B cell (primary cell): ENCODE measurements around a stretch of chr6.

DNA sequence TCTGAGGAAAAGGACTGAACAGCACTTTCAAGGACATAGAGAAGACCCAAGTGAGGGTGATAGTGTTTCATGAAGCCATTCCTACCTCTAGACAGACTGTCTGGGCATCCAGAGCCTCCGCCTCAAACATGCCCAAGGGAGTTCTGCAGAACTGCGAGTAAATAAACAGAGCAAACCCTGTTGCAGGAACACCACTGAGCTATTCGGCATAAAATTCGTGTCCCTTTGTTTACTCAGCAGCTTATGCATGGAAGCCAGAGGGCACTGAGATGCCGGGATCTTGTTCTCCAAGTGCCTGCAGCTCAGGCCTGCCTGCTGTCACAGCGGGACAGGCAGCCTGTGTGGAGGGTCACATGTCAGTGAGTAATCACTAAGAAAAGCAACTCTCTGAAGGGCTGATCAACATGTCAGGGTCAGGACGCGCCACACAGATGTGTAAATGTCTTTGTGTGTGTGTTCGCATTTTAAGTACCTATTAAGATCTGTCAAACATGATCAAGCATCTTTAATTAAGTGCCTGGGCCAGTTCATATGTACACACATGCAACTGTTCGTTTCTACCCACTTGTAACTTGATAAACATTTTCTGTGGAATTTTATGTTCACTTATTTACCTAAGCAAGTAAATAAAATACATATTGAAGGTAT, 164.8 kb upstream of the HEY2 start:
- PRO-cap = no peak
- CAGE, long polyA plus RNA = no peak

- PRO-cap = no peak
- CAGE, long polyA plus RNA = no peak
Observed at GRCh38 chr6:125600302-125600653, 149.2 kb upstream of the HEY2 start.

- PRO-cap = no peak
- CAGE, long polyA plus RNA = no peak
Observed at GRCh38 chr6:125639624-125640160, 109.7 kb upstream of the HEY2 start.

DNA sequence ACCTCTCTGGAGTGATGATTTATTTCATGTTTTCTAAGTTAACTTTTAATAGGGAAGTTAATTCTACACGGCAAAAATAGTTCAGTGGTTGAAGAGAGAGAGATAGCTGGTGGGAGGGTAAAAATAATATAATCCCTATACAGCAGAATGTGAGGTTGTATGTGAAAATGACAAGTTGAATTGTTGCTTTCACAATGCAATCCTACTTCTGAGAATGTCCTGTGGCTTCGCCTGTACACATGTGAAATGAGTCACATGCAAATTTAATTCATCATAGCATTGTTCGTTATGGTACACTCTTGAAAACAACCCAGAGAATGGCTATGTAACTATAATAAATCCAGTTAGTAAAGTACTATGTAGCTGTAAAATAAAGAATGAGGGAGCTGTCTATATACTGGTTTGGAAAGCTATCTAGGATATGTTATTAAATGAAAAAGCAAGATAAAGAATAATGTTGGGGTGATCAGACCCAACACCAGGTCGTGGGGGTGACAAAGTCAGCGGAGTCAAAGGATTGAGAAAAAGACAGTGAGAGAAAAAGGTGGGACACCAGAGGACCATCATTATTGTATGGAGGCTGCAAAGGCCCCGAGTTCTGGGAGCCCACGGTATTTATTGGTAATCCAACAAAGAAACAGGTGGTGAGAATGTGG, 45.9 kb upstream of the HINT3 start:
- PRO-cap = no peak
- CAGE, long polyA plus RNA = no peak

DNA sequence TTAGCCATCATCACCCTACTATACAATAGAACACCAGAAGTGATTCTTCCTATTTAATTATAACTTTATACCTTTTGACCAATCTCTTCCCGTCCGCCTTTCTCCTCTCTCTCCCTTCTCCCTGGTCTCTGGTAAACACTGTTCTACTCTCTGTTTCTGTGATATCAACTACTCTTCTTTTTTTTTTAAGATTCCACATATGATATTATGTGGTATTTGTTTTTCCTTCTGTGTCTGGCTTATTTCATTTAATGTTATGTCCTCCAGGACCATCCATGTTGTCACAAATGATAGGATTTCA, 19.9 kb upstream of the CENPW start:
- PRO-cap = no peak
- CAGE, long polyA plus RNA = no peak

GRCh38 chr6:127380444-127380793, 37.0 kb upstream of the ECHDC1 start:
- PRO-cap = no peak
- CAGE, long polyA plus RNA = no peak

DNA sequence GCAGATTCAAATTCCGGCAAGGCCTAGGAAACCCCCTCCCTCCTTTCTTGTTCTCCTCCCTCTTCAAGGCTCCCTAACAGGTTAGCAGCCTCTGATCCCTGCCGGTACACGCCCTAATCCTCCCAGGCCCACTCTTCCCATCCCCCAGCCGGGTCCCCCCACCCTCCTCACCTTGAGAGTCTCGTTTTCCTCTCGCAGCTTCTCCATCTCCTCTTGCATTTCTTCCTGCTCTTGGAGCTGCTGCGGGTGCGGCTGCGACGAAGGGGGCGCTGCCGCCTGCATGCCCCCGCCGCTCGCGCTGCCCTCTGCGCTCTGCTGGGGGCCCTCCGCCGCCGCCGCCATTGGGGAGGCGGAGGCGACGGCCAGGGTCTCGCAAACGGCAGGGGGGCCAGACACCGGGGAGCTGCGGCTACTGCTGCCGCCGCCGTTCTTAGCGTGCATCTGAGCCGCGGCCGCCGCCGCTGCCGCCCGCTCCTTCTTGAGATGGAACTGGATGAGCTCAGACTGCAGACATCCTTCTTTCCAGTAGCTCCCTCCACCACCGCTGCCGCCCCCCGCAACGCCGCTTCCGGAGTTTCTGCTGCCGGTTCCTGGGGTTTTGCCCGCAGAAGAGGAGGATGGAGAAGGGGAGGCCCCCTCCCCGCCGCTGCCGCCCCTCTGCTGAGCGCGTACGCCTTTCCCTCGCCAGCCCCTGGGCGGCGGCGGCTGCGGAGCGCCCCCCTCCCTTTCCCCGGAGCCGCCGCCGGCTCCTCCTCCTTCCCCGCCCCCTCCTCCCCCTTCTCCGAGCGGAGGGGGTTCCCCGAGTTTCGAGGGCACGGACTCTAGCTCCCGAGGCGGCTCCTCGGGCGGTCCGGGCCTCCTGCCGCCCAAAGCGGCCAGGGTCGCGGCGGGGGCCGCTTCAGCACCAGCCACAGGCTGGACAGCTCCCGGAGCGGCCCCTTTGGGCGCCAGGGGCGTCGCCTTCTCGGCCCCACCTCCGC, 56.4 kb upstream of the KIAA0408 start:
- PRO-cap = no peak
- CAGE, long polyA plus RNA = no peak

DNA sequence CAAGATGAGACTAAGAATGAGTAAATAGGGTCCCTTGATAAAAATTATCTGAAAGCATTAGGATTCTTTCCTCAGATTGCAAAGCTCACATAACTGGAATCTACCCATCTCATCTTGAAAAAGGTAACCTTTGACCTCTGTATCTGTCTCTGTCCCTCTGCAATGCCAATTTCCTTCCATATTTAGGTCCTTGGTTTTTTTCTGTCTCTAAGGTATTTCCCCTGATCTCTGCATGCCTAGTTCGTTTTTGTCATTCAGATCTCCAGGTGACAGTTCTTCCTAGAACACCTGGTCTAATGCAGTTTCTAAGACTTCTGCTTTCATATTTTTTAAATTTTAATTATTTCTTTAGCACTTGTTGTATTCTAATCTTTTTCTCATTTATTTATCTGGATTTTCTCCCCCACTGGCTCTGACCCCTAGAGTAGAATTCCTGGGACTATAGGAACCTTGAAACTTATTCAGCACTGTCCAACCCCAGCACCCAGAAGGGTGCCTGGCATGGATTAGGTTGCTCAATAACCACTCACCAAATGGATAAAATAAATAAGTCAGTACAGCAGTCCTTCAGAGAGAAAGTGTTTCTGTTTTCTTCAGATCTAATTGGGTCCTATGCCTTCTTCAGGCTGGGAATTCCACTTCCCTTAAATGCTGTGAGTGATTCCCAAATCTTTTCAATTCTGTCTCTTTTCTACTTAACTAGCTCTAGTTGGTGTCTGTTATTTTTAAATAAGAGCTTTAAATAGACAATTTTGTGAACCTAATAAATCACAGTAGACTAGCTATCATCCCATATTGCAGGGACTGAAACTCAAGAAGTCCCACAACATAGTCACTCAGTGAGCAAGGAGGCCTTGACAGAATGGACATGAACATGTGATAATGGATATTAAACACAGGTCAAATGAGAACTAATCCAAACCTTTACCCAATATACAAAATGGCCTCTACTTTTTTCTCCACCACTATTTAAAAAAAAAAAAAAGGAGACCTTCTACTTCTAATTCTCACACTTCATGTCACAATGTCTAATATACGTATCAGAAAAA, 206.2 kb downstream of the PTPRK start:
- PRO-cap = no peak
- CAGE, long polyA plus RNA = no peak

DNA sequence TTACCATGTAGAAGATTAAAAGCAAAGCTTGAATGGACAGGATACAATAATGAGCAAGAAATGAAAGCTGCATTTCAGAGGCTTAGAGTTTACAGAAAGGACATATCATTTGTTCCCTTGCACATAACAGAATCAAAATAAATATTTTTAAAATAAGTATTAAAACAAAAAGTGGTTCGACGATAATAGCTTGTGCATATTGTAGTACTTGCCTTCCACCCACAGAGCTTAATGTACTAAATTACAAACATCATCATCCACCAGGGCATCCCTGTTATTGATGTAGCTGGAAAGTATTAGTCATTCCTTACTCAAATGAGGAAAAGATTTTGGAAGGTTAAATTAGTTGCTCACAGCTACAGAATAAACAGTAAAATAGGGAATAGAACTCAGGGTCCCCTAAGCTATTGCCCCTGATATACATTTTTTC, 150.4 kb downstream of the PTPRK start:
- PRO-cap = no peak
- CAGE, long polyA plus RNA = no peak

DNA sequence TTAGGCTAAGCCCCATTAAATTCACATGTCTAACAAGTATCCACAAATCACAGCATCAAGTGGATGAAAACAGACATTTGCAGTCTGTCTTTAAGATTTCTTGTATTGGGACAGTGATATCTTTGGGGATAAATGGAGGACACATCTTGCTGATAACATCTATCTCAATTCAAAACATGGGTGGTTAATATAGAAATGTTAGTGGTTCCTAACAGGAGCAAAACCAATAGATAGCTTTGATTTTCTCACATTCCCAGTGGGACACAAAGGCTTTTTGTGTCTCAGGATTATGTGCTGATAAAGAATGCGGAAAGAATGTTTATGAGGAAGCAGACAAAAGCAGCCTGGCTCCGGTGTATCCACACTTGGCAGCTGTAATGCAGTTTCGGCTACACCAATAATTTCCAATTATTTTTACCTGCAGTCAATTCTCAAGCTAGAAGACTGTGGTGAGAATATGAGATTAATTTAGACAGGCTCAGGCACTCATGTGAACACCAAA, 29.2 kb downstream of the PTPRK start:
- PRO-cap = no peak
- CAGE, long polyA plus RNA = no peak

- PRO-cap = no peak
- CAGE, long polyA plus RNA = no peak
Observed at GRCh38 chr6:128498101-128498691, 22.2 kb downstream of the PTPRK start.

DNA sequence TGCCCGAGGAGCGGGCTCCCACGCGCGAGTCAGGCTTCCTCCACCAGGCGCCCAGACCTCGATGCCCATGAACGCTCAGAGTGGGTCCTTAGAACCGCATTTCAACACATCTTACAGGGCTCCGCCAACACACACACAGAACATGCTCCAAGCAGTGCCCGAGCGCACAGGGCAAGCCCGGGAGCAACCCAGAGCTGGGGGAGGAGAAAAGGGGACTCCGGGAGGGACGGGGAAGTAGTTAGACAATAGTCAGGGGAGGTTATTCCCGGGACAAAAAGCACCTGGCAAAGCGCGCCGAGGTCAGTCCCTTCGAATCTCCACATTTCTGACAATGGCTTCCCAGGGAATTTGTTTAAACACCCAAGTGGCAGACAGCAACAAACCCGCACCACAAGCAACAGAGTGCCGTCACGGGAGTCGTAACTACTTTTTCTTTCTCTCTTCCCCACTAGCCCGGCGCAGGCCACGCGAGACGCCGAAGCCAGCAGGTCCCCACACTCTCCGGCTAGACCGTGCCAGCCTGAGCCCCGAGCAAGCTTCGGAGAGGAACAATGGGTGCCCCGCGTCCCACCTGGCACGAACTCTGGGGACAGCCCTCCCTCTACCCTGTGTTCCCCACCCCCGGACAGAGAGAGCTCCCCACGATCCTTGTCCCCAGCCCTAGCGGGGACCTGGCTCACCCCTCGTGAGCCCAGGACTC, 725 bp downstream of the PTPRK start:
- PRO-cap = no peak
- CAGE, long polyA plus RNA = no peak

GRCh38 chr6:128526618-128526943, 6.2 kb upstream of the PTPRK start:
- PRO-cap = no peak
- CAGE, long polyA plus RNA = no peak

DNA sequence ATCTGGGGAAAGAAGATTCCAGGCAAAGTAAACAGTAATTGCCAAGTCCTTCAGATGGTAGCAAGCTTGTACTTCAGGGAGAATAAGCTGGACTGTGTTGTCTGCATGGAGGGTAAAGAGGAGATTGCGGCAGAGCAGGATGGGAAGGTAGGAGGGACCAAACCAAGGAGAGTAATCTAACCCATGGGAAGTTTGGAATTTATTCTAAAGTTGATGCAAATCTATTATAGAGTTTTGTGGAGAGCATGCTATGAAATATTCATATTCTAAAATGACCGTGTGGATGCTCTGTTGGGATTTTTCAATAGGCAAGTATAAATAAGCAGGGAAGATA, 164.4 kb upstream of the LAMA2 start:
- PRO-cap = no peak
- CAGE, long polyA plus RNA = no peak

- PRO-cap = no peak
- CAGE, long polyA plus RNA = no peak
Observed at GRCh38 chr6:129065433-129065632, 182.4 kb downstream of the LAMA2 start.

DNA sequence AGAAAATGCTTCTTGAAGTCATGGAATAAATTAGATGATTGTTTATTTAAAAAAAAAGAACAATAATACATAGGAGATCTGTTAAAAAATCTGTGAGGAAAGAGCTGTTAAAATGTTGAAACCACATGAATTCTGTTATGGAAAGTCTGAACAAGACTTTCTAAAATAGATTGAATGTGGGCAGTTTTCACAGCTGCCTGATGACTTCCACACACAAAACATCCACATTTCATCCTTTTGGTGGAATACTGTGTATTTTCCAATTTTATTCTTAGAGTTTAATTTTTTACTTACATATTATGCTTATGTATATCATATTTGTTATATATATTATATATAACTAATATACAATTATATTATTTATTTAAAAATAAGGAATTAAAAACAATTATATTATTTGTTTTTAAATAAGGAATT, 186.1 kb downstream of the LAMA2 start:
- PRO-cap = no peak
- CAGE, long polyA plus RNA = no peak

DNA sequence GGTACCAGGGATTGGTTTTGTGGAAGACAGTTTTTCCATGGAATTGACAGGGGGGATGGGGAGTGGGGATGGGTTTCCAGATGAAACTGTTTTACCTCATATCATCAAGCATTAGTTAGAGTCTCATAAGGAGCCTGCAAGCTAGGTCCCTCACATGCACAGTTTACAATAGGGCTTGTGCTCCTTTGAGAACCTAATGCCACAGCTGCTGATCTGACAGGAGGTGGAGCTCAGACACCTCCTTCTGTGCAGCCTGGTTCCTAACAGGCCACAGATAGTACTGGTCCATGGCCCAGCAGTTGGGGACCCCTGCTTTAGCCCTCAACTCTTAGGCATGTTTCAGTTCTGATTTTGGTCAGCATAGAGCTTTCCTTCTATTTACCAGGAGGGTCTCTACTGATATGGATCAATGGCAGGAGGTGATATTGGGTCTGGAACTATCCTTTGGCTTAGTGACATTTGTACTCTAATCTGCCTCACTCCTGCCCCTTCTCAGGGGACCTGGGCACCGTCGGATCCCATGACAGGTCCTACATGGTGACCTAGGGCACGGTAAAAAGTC, 251.6 kb downstream of the LAMA2 start:
- PRO-cap = no peak
- CAGE, long polyA plus RNA = no peak

DNA sequence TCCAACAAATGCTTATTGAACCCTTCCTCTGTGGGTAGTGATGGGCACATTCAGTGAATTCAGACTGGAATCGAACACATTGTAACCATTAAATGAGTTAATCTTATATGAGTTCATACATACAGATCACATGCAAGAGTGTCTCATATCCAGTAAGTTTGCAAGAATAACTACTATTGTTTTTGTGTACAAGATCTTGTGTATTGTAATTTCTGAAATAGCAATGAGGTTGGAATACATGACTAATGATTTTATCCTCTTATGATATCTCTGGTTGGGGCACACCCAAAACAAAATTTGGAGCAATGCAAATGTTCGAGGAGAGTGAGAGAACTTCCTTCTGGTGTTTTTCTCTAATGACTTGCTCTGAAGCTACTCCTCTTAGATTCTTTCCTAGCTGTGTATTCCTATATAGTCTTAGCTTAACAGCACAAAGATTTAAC, 252.4 kb downstream of the LAMA2 start:
- PRO-cap = no peak
- CAGE, long polyA plus RNA = no peak

- PRO-cap = no peak
- CAGE, long polyA plus RNA = no peak
Observed at GRCh38 chr6:129346594-129347480, 363.1 kb downstream of the ARHGAP18 start.

- PRO-cap = no peak
- CAGE, long polyA plus RNA = no peak
Observed at GRCh38 chr6:129501307-129501843, 208.6 kb downstream of the ARHGAP18 start.